Cardiac muscle cell (in vitro differentiated cells and primary cell): ENCODE measurements around the genes PGRMC2 and PCDH18.

DNA sequence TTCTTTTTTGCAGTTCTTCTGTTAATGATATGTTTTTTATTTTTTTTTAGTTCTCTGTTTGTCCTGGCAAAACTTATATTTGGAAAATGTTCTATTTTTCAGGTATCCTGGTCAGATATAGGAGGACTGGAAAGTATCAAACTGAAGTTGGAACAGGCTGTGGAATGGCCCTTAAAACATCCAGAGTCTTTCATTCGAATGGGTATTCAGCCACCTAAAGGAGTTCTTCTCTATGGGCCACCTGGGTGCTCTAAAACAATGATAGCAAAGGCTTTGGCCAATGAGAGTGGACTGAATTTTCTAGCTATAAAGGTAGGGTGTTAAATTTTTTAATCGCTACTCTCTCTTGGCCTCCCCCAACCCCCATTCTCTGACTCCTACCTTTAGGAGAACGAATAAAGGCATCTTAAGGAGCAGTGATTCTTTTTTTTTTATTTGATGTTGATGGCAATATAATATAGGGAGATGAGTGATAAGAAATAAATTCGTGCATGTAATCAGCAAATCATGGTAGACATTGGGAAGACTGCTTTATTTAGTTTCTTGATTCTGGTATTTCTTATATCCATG, 105.3 kb downstream of the SPATA5 start:
- RAMPAGE, long total RNA: no peak
- RRBS: no CpG with 5 or more reads among the region's 4 CpGs

GRCh38 chr4:123113128-123113557, 190.3 kb downstream of the SPATA5 start:
- RAMPAGE, long total RNA: no peak
- RRBS: no CpG with 5 or more reads among the region's 3 CpGs

GRCh38 chr4:123352583-123352927, 44.0 kb upstream of the SPRY1 start:
- RAMPAGE, long total RNA: no peak

- RAMPAGE, long total RNA: no peak
- RRBS: no CpG with 5 or more reads among the region's 12 CpGs
These were observed 5.1 kb downstream of the SPRY1 start for GRCh38 chr4:123401269-123402447.

DNA sequence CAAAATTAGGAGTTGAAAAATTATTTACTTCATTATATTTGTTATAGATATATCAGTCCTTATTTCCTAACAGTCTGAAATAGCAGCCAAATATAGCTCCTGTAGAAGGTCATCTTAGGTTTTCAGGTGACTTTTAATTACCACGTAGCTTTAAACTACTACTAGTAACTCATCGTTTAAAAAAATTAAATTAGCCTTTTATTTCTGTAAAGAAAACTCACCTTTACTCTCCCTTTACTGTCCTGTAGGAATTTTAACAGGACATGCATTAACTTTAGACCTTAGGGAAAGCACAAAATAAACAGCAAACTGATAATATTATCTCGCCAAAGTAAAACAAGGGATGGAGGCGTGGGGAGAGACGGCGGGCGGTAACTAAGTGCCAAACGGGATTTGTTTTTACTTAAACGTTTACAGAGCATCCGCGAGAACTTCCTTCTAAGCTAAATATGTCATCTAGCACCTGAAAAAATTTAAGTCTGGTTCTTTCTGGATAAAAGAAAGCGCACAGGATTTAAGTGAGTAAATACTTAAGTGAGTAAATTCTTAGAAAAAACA, 108.3 kb downstream of the SPRY1 start:
- RAMPAGE, long total RNA: no peak
- RRBS: no CpG with 5 or more reads among the region's 12 CpGs

DNA sequence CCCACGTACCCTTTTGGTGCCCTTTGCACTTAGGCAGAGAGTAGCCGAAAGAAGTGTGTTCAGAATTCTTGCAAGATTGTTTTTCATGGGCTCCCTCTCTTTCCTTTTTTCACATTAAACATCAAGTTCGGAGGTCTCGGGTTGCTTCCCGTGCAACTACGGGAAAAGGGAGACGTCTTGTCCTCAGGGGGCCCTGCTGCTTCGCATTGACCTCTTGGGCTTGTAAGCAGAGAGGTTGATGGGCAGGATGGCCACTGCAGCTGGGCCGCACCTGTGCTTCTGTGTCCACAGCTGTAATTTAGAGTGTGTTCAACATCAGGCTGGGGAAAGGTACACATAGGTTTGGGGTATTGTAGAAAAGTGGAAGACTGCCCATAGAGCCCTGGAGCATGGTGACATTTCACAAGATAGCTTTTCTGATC, 109.7 kb downstream of the SPRY1 start:
- RAMPAGE, long total RNA: no peak
- RRBS: no CpG with 5 or more reads among the region's 9 CpGs

- RAMPAGE, long total RNA: no peak
- RRBS: no CpG with 5 or more reads among the region's 13 CpGs
These were observed 191.3 kb downstream of the SPRY1 start for GRCh38 chr4:123587571-123588579.

DNA sequence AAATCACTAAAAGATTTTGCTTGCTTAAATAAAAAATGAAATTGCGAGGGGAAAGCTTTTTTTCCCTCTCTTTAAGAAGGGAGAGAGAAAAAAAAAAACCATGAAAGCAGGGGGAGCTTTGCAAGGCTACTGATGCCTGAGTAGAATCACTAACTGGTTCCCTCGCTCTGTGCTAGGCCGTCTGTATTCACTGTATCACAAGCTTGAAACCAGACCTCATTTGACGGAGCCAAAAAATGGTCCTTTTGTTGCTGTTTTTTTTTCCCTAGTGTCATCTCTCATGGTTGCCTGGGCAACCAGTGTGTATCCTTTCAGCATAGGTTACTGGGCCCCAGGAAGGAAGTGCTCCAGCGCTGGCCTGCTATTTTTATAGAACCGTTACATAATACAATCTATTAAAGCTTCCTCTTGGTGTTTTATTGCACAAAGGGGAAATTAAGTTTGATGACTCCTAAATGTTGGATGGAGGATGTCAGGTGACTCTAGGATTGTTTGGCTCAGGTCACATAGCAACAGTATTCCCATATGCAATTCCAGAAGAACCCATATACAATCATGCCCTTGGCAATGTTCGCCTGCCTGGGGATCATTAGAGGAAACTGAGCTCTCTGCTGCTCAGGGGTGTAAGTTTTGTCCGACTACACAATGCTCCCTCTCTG, 220.4 kb downstream of the SPRY1 start:
- RAMPAGE, long total RNA: no peak
- RRBS: no CpG with 5 or more reads among the region's 8 CpGs

DNA sequence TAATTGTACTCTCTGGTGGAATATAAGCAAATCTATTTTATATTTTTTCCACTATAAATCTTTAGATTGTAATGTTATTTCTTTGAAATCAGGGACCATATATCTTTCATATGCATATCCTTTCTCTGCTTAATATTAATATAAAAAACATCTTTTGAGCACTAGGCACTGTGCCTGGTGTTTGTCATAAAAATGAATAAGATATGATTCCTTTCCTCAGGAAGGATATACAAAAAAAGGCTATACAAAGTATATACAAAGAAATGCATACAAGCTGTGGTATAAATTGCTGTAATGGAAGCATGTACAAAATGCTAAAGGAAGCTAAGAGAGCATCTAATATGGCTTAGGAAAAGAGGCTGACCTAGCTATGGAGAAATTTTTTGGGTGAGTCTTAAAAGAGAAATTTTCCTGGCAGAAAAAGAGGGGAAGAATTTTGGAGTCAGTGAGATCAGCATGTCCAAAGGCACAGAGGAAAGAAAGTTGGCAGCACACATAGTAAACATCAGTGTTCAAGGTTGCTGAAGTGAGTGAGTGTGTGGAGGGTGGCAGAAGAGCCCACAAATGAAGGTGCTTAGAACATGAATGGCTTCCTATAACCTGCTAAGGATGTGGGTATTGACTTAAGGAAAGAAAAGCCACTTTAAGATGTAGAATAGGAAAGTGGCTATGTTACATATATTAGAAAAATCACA, 500.0 kb downstream of the SPRY1 start:
- RAMPAGE, long total RNA: no peak

- RAMPAGE, long total RNA: no peak
- RRBS: no CpG with 5 or more reads among the region's 2 CpGs
These were observed 236.6 kb upstream of the ANKRD50 start for GRCh38 chr4:124948924-124949720.

GRCh38 chr4:125192681-125192996, 122.1 kb upstream of the FAT4 start:
- RAMPAGE, long total RNA: no peak
- RRBS: no CpG with 5 or more reads among the region's 10 CpGs

GRCh38 chr4:128270321-128271468, 16.9 kb downstream of the PGRMC2 start:
- RAMPAGE, long total RNA: no peak
- RRBS: no CpG with 5 or more reads among the region's 3 CpGs

- RAMPAGE, long total RNA: no peak
- RRBS: 3% methylated on average over 19 of the region's 71 CpGs
These were observed at the start of gene PGRMC2 for GRCh38 chr4:128286909-128287879. PGRMC2 (minus strand) TSS chr4:128287813.

DNA sequence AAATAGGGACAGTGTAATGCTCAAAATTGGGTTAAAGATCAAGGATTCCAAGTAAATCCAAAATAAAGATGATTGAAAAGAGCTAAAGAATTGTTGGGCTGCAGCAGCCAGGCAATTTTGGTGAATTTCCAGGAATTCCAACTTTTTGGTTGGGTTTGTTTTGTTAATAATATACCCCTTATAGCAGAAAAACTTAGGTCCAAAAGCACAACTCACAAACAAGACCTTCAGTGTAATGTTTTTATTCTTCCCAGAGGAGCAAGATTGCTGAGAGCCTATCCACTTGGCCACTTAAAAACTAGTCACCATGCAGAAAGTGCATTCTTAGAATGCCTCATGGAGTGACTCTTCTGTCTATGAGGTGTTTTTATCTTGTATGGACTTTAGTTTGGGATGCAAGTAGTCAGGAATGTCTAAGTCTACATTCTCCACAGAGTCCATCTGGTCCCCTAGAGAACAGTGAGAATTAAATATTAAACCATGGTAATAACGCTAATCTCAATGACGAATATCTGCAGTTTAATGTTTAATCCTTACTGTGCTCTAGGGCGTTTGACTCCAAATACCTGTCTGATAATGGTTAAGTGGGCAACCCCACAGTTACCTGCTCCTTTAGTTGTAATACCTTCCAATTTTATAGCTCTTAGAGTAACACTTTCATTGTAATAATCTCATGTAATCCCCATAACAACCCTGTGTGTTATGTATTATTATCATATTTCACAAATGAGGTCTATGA, 235.7 kb upstream of the JADE1 start:
- RAMPAGE, long total RNA: no peak
- RRBS: no CpG with 5 or more reads among the region's 3 CpGs

DNA sequence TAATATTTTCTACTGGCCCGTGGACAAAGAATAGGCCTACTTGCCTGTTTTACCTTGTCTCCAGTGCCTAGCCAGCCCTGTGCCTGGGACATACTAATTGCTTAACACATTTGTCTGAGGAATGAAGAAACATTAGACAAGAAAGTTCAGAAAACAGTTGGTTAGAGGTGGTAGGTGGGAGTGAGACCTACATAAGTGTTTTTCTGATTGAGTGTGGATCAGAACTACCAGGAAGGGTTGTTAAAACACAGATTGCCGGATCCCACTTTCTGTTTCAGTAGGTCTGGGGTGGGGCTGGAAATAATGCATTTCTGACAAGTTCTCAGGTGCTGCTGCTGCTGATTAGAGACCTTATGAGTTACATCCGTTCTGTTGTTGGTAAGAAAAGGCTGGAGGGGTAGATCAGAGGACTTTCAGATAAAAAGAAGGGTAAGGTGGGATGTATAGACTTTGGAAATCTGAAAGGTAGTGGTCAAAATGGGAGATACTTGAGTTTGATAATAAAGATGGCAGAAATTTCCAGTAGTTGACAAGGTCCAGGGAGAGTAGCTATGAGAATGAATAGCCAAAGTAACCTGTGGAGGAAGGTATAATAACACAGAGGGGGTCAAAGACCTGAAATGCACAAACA, 5.6 kb upstream of the JADE1 start:
- RAMPAGE, long total RNA: no peak
- RRBS: no CpG with 5 or more reads among the region's 3 CpGs

- RAMPAGE, long total RNA: no peak
- RRBS: 3% methylated on average over 24 of the region's 49 CpGs
These were observed 1.5 kb downstream of the JADE1 start for GRCh38 chr4:128810914-128811582.

GRCh38 chr4:129362016-129362480, 266.1 kb downstream of the C4orf33 start:
- RAMPAGE, long total RNA: no peak
- RRBS: no CpG with 5 or more reads among the region's 4 CpGs

- RAMPAGE, long total RNA: no peak
- RRBS: no CpG with 5 or more reads among the region's 11 CpGs
These were observed 2.1 kb downstream of the PCDH18 start for GRCh38 chr4:137530013-137530799.

DNA sequence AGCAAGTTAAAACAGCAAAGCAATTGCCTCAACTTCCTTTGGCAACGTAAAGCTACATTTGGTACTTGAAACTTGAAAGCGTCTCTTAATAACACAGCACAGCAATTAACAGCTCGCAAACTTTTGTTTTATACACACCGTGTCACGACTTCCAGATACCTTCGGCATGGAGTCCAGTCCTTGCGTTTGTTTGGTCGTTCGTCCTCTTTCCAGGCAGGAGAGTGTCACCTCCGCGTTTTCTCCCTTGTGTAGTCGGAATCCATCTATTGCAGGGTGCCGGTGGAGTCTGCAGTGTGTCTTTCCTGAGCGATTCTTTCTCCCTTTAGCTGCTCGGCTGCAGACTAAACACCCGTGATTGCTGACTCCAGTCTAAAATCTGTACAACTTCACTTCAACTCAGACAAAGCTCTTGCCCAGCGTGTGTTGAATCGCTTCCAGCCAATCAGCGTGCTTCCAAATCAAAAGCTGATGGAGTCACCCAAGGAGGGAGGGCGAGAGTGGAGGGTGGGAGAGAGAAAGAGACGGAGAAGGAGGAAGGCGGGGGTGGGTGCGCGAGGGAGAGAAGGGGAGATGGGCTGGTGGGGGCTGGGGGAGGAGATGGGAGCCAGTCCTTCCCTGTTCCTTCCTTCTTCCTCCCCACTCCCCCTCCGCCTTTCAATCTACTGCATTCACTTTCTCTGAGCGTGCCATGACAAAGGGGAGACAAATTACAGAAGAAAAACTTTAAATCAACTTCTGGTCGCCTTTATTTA, at the start of gene PCDH18:
TSS of gene PCDH18 (minus strand) at position 378 of the 752 bp plus-strand sequence.
- RAMPAGE, long total RNA: start-site peak on the minus strand centred at position 371 of the sequence, 57 bp wide, 80 and 132 reads in 2 replicates
- RRBS: no CpG with 5 or more reads among the region's 27 CpGs

GRCh38 chr4:138334499-138334872, 92.3 kb upstream of the SLC7A11 start:
- RAMPAGE, long total RNA: no peak
- RRBS: no CpG with 5 or more reads among the region's 6 CpGs